GM19240 (cell line): ENCODE measurements around the genes MYF6 and NTS.

GRCh38 chr12:76368891-76369492 is 20.8 kb upstream of the BBS10 start:
- RRBS, result no CpG with 5 or more reads among the region's 3 CpGs

GRCh38 chr12:76369493-76370033 is 21.3 kb upstream of the BBS10 start:
- RRBS, result no CpG with 5 or more reads among the region's 4 CpGs

DNA sequence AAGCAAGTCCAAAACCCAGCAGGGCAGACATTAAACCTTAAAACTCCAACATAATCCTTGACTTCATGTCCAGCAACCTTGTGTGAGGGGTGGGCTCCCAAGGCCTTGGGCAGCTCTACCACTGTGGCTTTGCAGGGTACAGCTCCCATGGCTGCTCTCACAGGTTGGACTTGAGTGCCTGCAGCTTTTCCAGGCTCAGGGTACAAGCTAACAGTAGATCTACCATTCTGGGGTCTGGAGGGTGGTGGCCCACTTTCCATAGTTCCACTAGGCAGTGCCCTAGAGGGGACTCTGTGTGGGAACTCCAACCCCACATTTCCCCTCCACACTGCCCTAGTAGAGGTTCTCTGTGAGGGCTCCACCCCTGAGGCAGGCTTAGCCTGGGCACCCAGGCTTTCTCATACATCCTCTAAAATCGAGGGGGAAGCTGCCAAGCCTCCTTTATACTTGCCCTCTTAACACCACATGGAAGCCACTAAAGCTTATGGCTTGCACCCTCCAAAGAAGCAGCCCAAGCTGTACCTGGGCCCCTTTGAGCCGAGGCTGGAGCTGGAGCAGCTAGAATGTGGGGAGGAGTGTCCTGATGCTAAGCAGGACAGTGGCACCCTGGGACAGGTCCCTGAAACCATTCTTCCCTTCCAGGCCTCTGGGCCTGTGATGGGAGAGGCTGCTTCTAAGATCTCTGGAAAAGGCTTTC is 41.2 kb downstream of the OSBPL8 start:
- RRBS, result no CpG with 5 or more reads among the region's 2 CpGs

DNA sequence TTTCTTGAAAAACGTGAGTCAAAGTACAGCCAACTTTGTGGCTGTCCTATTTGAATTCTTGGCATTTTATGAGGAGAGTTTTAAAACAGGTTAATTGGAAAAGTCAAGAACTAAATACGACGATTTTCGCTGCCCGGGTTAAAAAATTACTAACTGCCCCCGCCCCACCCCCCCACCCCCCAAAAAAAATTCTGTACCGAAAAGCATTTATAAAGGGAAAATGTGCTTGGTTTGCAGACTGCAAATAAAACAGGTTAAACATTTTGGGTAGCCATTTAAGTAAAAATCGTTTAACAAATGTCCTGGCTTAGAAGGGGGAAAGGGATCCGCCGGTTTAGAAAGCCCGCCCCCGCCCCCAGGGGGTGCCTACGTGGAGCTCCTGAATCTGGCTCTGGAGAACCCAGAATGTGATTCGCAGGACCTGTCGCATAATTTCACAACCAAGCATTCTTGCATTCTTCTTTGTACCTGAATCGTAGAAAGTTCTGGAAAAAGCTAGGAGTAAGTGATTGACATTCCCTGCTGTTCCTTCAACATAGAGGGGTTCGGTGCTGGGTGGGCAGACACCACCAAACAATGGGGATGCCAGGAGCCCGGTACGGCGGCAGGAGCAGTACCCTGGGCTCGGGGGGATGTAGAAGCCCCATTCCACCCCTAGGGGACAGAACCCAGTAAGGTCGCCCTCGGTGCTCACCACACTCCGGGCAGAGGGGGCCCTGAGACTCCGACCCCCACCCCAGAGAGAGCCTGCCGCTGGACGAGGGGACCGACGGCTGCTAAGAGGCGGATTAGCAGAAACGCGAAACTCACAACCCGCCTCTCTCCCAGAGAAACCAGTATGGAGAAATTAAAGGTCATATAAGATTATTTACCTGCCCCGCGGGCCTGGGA is 776 bp downstream of the CSRP2 start:
- RRBS, result 0% methylated on average over 7 of the region's 35 CpGs

DNA sequence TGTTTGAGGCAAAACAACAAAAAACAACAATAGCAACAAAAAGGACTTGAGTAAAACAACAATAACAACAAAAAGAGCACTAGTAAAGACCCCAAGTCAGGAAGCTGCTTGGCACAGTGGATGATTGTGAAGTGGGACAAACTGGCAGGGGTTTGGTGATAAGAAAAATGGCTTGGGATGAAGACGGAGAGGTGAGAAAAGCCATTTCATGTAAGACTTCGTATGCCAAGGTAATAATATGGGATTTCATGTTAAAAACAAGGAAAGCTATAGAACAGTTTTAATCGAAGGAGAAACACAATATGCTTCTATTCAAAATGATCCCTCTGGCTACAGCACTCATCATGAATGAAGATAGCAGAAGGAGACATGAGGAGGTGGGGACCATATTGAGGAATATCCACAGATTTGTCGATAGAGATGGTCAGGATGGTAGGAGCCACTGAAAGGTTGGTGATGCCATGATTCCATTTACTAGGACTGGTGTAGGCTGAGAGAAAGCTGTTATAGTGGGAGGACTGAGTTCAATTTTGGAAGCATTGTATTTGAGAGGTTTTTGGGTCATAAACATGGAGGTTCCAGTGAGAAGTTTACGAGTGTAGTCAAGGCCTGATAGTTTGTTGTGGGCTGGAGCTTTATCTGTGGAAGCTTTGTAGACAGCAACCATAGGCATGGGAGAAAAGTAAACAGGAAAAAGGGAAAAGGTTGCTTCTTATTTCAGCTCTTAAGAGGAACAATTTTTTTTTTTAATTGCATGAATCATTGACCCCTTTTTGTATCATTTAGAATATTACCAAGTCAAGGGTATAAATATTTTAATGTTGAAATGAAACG is 103.8 kb upstream of the NAV3 start:
- RRBS, result no CpG with 5 or more reads among the region's 6 CpGs

- RRBS, result no CpG with 5 or more reads among the region's 5 CpGs
Measured at GRCh38 chr12:77833995-77834337, 3.3 kb downstream of the NAV3 start.

GRCh38 chr12:79676587-79677159 is 14.1 kb downstream of the PAWR start:
- RRBS, result no CpG with 5 or more reads among the region's 3 CpGs

DNA sequence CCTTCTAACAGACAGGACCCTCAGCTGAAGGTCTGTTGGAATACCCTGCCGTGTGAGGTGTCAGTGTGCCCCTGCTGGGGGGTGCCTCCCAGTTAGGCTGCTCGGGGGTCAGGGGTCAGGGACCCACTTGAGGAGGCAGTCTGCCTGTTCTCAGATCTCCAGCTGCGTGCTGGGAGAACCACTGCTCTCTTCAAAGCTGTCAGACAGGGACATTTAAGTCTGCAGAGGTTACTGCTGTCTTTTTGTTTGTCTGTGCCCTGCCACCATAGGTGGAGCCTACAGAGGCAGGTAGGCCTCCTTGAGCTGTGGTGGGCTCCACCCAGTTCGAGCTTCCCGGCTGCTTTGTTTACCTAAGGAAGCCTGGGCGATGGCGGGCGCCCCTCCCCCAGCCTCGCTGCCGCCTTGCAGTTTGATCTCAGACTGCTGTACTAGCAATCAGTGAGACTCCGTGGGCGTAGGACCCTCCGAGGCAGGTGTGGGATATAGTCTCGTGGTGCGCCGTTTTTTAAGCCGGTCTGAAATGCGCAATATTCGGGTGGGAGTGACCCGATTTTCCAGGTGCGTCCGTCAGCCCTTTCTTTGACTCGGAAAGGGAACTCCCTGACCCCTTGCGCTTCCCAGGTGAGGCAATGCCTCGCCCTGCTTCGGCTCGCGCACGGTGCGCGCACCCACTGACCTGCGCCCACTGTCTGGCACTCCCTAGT is 150.2 kb downstream of the OTOGL start:
- RRBS, result no CpG with 5 or more reads among the region's 32 CpGs

DNA sequence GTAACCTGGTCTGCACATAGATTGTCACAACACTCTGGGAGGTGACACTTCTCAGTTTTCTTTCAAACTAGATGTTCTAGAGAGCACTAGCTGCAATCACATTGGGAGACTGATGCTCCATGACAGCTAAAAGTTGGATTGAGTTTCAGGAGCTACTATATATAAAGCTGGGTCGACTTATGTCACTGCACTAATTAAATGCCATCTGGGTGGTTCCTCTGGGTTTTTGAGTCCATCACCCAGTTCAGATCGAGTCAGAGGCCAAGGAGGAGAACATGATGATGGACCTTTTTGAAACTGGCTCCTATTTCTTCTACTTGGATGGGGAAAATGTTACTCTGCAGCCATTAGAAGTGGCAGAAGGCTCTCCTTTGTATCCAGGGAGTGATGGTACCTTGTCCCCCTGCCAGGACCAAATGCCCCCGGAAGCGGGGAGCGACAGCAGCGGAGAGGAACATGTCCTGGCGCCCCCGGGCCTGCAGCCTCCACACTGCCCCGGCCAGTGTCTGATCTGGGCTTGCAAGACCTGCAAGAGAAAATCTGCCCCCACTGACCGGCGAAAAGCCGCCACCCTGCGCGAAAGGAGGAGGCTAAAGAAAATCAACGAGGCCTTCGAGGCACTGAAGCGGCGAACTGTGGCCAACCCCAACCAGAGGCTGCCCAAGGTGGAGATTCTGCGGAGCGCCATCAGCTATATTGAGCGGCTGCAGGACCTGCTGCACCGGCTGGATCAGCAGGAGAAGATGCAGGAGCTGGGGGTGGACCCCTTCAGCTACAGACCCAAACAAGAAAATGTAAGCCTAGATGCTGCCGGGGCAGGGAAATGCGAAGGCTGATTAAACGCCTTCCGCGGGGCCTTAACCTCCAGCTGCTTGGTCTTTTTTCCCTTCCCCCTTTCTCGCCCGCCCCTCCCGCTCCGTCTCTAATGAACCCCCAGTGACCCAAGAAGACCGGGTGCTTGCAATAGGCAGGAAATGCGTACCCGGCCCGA is at the start of gene MYF6:
Gene MYF6 (plus strand): TSS at position 190 of the 991 bp plus-strand sequence.
- RRBS, result 25% methylated on average over 12 of the region's 35 CpGs

GRCh38 chr12:80922837-80923377 is 14.8 kb downstream of the LIN7A start:
- RRBS, result 87% methylated on average over 1 of the region's 4 CpGs

- RRBS, result no CpG with 5 or more reads among the region's 8 CpGs
Measured at GRCh38 chr12:82357710-82358056, 504 bp downstream of the CCDC59 start.

- RRBS, result no CpG with 5 or more reads among the region's 1 CpG
Measured at GRCh38 chr12:82659899-82660246, 26.8 kb upstream of the TMTC2 start.

DNA sequence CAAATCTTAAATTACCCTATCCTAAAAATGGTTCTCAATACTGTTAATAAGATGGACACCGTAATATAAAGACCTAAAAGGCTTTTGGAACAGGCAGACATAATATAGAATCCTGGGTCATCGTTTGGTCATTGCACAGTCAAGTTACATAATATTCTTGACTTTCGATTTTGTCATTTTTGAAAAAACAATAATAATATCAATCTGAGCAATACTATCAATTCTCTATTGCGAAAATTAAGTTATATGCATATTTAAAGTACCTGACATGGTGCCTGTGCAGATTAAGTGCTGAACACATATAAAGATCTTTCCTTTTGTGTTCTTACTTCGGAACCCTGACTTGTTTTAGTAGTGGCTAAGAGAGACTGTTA is 8.6 kb upstream of the TMTC2 start:
- RRBS, result no CpG with 5 or more reads among the region's 5 CpGs

- RRBS, result no CpG with 5 or more reads among the region's 2 CpGs
Measured at GRCh38 chr12:85834335-85834710, 1.9 kb downstream of the RASSF9 start.

DNA sequence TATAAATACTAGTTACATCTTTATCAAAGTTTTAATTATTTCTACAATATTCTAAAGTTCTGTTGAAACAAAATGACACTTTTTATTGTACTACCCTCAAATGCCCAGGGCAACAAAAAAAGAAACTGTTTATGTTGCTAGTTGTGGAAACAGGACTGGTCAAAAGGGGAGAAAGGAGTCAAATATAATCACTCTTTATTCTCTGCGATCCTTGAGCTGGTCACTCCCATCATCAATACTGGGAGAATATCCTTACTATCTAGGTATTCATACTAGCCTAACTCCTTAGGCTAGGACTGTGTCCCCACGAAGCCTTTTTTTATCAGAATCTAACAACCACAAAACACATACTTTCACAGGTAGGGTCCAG is 505 bp downstream of the RASSF9 start:
- RRBS, result no CpG with 5 or more reads among the region's 2 CpGs

DNA sequence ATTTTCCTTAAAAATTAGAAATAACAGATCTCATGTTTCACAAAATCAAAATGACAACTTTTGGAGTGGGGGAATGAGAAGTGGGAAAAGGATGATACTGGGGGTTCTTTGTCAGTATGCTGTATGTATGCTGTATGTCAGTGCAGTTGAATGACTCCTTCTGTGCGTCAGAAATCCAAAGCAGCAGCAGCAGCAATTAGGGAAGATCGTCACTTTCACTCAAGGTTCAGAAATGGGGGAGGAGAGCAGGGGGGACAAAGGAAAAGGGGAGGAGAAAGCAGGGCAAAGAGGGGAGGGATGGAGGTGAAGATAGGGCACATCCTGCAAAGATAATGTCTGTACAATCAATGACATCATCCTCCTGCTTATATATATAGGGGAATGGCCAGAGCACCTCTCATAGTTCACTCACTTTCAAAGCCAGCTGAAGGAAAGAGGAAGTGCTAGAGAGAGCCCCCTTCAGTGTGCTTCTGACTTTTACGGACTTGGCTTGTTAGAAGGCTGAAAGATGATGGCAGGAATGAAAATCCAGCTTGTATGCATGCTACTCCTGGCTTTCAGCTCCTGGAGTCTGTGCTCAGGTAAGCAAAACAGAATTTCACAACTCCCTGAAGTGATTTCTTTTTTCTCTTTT is at the start of gene NTS:
Gene NTS (plus strand): TSS at position 400 of the 634 bp plus-strand sequence.
- RRBS, result no CpG with 5 or more reads among the region's 3 CpGs

DNA sequence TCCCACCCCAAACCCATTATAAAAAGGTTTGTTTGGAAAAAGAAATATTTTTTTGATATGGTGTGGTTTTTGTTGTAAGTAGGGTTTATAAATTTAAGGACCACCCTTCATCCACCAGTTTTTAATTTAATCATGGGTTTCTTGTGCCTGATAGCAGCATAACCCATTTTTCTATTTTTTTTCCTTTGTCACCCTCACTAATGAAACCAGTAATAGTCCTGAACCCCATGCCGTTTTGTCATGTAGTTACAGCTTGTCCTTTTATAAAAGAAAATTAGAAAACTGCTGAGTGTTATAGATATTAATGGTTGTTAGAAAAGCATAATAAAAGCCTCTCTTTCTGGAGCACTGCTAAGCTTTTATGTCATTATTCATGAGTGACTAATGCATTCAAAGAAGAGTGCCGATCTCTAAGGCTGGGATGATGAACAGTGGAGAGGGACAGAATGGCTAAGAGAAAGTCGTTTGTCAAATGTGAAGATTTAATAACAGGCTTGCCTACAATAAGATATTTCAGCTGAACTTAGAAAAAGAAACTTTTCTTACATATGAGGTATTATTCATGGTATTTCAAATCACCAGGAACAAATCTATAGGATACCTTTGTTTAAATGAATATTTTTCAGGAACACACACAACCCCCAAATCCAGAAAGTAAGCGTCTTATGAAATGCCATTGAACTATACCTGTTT is 121.7 kb downstream of the MGAT4C start:
- RRBS, result no CpG with 5 or more reads among the region's 4 CpGs

DNA sequence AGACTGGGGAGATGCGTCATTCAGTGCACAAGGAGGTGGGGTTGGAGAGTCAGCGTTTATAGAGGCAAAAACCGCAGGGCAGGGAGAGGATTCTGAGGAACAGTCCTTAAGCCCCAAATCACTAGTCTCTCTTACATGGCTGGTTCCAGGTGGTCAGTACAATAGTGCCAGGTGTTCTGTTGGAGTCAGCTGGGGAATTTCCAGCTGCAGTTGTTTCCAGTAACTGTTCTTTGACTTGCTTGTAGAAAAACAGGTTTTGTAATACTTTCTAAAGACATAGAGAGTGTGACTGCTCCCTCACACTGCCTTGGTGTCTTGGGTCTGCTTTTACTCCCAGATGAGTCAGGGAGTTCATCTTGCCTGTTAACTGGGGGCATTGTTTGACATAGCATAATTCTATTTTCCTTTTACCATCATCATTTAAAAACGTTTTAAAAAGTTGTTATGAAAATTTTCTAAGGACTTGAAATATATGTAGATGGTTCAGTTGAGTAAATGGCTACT is 192.2 kb downstream of the TMTC3 start:
- RRBS, result no CpG with 5 or more reads among the region's 4 CpGs

DNA sequence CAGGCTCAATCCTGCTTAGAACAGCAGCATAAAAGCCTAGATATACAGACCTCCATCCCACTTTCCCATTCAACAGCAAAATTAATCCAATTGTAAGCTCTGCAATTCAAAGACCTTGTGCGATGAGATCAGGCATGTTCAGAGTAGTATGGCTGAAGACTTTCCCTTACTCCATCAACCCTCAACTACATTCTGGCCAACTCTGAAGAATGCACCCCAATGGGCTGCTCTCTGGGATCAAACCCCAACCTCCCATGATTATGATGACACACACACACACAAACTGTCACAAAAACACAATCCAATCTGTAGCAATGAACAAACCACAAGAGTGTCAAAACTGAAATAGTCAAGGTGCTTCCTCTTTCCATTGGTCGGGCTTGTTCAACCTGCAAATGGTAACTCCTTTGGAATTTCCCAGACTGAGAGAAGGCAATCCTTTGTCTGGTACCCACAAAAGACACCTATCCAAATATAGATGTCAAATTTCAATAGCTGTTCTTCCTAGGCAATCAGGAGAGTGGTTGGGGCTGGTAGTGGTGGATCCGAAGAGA is 191.8 kb downstream of the KITLG start:
- RRBS, result no CpG with 5 or more reads among the region's 3 CpGs